ENCODE measurements around a stretch of chr20.

DNA sequence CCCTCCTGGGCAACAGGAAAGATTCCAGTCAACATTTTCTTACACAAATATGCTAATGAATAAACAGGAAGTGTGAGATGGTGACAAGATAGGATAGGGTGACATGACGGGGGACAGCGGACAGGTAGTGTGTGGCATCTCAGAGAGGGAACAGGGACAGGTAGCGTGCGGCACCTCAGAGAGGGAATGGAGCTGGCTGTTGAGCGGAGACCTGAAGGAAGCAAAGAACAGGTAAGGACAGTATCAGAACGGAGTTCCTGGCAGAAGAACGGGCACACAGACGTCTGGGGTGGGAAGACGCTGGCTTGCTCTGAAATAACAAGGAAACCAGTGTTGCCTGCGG is 111.8 kb downstream of the JPH2 start:
- PRO-cap: no peak

DNA sequence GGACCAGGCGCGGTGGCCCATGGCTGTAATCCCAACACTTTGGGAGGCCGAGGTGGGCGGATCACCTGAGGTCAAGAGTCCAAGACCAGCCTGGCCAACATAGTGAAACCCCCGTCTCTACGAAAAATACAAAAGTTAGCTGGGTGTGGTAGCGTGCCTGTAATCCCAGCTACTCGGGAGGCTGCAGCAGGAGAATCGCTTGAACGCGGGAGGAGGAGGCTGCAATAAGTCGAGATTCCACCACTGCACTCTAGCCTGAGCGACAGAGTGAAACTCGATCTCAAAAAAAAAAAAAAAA is 41.7 kb downstream of the JPH2 start:
- PRO-cap: no peak

- PRO-cap: no peak
These were observed 32.4 kb downstream of the JPH2 start for GRCh38 chr20:44154545-44155129.

DNA sequence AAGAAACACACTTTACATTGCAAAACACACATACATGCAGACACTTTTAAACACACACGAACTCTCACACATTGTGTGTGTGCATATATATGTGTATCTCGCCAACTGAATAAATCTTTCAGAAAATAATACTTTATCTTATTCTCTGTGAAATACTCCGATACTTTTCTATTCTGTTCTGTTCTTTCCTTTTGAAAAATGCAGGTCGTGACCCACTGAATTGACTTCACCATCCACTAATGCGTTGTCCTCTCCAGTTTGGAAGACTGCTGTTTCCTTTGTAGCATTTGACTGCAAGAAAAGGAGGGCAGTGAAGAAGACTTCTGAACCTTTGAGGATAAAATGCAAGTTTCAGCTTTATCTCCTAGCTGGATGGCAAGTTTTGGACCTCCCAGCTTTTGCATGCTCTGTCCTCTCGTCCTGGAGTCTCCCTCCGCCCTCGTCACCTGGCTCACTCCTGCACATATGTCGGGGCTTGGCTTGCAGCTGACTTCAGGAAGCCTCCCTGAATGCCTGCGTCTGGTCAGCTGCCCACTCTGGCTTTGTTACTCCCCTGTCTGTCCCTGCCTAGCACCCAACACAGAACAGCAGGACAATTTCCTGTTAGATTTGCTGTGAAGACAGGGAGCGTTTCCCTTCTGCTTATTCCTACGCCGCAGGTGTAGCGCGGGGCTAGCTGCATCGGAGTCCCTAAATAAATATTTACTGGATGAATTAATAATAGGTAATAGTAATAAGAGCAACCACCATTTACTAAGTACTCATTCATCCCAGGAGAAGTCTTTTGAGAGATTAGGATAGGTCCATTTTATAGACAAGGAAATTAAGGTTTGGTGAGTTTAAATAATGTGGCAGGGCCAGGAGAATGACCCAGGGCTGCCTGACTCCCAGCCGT is 5.5 kb downstream of the JPH2 start:
- PRO-cap: no peak

- PRO-cap: no peak
These were observed 10.4 kb upstream of the JPH2 start for GRCh38 chr20:44197344-44197865.

GRCh38 chr20:44207819-44208576 is 2.6 kb downstream of the OSER1 start:
- PRO-cap: no peak

DNA sequence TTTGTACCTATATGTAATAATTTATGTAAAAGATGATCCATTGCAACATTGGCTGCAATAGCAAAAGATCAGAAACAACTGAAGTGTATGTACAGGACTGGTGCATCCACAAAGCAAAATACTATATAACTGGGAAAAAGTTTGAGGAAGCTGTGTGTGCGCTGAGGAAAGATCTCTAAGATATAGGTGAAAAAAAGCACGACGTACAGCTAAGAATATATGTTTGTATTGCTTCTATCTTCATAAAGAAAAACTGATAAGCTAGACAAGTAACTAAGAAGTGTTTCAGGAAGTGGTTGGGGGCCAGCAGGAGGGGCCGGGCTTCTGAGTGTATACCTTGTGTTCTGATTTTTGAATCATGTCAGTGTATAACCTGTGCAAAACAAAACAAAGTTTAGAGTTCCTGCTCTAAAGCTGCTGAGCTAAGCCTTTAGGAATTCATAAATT is 7.8 kb upstream of the OSER1 start:
- PRO-cap: no peak

GRCh38 chr20:44324480-44324980 is 12.3 kb upstream of the R3HDML start:
- PRO-cap: no peak

DNA sequence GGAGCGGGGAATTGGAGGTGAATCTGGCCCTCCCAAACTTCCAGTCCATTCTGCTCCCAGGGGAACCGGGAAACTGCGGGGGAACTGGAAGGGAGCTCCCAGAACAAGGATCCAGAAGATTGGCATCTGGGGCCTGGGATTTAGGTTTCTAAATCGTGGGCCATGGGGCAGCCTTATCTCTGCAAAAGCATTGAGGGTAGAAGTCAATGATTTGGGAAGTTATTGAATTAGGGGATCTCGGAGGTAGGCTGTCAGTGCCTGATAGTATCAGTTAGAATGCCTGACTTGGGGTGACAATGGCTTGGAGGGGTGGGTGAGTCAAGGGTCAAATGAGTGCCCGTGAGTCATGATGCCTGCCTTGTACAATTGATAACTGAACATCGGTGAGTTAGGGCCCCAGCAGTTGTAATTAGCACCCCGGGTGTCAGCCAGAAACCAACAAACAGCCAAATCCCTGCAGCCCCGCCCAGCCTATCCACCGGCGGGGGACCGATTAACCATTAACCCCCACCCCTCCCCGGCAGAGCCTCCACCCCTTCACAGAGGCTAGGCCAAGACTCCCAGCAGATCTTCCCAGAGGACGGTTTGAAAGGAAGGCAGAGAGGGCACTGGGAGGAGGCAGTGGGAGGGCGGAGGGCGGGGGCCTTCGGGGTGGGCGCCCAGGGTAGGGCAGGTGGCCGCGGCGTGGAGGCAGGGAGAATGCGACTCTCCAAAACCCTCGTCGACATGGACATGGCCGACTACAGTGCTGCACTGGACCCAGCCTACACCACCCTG is 45.4 kb downstream of the HNF4A start:
- PRO-cap: no peak

GRCh38 chr20:44401451-44402031 is 46.0 kb downstream of the HNF4A start:
- PRO-cap: no peak

DNA sequence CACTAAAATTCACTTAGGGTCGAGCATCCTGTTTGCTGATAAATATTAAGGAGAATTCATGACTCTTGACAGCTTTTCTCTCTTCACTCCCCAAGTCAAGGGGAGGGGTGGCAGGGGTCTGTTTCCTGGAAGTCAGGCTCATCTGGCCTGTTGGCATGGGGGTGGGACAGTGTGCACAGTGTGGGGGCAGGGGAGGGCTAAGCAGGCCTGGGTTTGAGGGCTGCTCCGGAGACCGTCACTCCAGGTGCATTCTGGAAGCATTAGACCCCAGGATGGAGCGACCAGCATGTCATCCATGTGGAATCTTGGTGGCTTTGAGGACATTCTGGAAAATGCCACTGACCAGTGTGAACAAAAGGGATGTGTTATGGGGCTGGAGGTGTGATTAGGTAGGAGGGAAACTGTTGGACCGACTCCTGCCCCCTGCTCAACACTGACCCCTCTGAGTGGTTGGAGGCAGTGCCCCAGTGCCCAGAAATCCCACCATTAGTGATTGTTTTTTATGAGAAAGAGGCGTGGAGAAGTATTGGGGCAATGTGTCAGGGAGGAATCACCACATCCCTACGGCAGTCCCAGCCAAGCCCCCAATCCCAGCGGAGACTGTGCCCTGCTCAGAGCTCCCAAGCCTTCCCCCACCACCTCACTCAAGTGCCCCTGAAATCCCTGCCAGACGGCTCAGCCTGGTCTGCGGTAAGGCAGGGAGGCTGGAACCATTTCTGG is 44.2 kb upstream of the TTPAL start:
- PRO-cap: no peak

DNA sequence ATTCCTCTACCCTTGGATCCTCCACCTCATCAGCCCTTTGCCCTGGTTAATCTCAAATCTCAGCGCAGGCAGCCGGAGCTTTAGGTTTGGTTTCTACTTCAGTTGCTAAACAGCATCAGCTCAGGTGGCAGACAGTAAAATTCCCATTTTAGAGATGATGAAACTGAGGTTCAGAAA is 41.2 kb upstream of the TTPAL start:
- PRO-cap: no peak

GRCh38 chr20:44460792-44461572 is 14.7 kb upstream of the TTPAL start:
- PRO-cap: no peak

DNA sequence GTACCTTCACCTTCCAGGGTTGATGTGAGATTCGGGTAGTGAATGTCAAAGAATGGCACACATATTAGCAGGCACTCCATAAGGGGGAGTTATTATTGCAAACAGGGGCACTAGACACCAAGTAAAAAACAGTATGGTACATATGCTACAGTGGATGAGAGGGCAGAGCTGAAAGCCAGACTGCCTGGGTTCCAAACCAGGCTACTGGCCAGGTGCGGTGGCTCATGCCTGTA is 7.8 kb upstream of the TTPAL start:
- PRO-cap: no peak

GRCh38 chr20:44587669-44588115 is 5.3 kb downstream of the PKIG start:
- PRO-cap: no peak

DNA sequence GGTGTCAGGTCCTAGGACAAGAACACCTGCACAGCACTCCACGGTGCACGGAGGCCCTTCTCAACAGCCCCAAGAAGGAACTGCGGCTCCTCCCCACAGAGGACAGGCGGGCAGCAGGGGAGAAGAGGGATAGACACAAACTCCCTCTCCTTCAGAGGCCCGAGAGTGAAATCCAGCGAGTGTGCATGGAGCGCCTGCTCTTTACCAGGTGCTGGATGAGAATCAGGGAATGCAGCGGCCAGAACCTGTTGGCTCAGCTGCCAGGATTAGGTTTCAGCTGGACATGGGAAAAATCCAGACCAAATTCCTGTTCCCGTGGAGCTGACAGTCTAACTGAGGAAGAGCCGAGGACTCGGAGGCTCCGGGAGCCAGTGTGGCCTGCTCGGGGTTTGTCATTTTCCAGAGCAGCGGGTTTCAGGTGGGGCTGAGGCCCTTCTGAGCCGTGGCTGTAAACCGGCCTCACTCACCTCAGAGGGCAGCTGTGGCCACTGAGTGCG is 27.1 kb downstream of the PKIG start:
- PRO-cap: no peak

GRCh38 chr20:44716126-44716325 is 857 bp downstream of the CCN5 start:
- PRO-cap: no peak

GRCh38 chr20:44727176-44727863 is 12.2 kb downstream of the CCN5 start:
- PRO-cap: no peak

DNA sequence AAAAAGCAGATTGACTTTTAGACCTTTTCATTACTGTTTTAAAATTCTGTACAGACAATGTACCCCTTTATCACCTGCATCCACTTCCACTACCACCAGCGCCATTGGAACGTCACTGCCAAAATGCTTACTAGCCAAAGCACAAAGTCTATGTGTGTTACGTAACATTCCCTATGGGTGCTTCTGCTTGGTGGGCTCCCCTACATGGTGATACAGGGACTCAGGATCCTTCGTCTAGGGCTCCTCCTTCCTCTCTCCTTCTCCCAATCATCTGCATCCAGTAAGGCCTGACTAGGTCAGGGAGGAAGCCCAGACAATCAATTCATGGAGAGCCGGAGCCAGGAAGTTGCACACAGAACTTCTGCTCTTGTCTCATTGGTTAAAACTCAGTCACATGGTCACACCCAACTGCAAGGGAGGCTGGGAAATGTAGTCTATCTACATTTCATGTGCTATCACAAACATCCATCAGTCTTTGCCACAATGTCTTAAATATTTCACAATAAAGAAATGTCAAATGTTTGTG is 9.5 kb upstream of the KCNK15 start:
- PRO-cap: no peak

DNA sequence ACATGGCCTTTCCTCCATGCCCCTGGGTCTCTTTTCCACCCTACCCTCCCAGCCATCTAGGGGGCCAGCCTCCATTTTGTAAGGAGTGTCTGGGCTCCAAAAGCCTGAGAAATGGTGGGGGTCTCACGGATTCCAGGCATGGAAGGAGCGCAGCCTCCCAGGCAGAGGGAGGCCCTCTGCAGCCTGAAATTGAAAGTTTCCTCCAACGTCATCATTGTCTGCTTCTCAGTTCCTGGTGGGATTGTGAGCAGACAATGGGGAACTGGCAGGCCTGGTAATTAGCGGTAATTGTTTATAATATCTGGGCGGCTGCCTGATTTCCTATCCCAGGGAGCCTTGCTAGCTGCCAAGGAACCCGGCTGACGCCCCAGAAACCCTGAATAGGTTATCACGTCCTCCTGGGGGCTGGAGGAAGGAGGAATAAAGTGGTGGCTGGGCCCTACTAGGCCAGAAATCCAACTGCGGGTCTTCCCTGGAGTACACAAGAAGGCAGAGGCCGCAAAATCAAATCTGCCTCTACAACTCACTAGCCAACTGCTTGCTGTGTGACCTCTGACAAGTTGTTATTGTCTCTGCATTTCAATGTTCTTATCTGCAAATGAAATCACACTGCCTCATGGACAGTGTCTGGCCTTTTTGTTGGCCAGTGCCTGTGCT is 16.8 kb downstream of the KCNK15 start:
- PRO-cap: no peak

All from sciatic nerve (tissue), 1 donor.